ENCODE measurements around a stretch of chr4.

DNA sequence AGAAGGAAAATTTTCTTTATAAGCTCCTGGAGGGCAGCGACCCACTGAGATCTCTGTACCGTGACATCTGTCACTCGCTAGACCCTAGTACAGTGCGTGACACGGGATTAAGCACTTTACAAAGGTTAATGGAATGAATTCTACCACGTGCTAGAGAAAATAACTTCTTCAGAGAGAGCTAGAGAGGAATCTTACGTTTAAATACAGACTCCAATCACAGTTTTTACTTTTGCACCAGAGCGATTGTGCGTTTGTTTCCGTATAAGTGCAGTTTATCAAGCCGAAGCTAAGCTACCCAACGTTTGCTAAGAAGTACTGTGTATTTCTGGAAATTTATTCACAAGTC lies 1.2 kb upstream of the LCORL start:
- RRBS = no CpG with 5 or more reads among the region's 12 CpGs

- RRBS = no CpG with 5 or more reads among the region's 5 CpGs
Measured at GRCh38 chr4:20567058-20567628, 133.1 kb upstream of the PACRGL start.

GRCh38 chr4:23890360-23891463 lies 865 bp upstream of the PPARGC1A start:
- RRBS = no CpG with 5 or more reads among the region's 10 CpGs

GRCh38 chr4:24224490-24225009 lies 334.7 kb upstream of the PPARGC1A start:
- RRBS = no CpG with 5 or more reads among the region's 4 CpGs

GRCh38 chr4:24261234-24261756 lies 323.1 kb downstream of the DHX15 start:
- RRBS = no CpG with 5 or more reads among the region's 4 CpGs

DNA sequence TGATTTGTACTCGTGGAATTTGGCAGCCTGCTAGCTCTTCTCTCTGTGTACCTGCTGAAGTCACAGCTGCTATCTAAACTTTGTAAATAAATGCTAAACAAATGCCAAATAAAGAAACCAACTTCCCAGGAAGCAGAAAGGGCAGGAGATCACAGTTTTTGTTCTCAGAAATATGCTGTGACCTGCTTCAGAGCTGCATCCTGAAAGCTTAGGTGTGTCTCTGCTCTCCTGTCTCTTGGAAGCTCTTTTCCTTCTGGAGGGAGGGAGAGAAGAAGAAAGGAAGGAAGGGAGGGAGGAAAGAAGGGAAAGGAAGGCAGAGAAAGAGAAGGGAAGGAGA lies 304.2 kb downstream of the DHX15 start:
- RRBS = no CpG with 5 or more reads among the region's 1 CpG

- RRBS = 1% methylated on average over 27 of the region's 88 CpGs
Measured at GRCh38 chr4:24470932-24471955, 113.1 kb downstream of the DHX15 start.

DNA sequence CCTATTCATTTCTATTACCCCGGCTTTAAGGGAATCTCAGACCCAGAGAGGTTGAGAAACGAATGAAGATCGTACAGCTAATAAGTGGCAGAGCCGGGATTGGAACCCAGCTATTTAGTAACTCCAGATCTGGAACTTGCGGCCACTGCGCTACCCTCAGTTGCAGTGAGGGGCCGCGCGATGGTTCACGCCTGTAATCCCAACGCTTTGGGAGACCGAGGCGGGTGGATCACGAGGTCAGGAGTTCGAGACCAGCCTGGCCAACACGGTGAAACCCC lies 414 bp upstream of the DHX15 start:
- RRBS = 36% methylated on average over 3 of the region's 16 CpGs

GRCh38 chr4:24913231-24913573 lies 360 bp upstream of the CCDC149 start:
- RRBS = no CpG with 5 or more reads among the region's 15 CpGs

GRCh38 chr4:25234426-25235096 lies 728 bp downstream of the PI4K2B start:
- RRBS = 1% methylated on average over 19 of the region's 38 CpGs

- RRBS = no CpG with 5 or more reads among the region's 8 CpGs
Measured at GRCh38 chr4:25377751-25378335, 780 bp downstream of the ANAPC4 start.

- RRBS = no CpG with 5 or more reads among the region's 3 CpGs
Measured at GRCh38 chr4:25874558-25875043, 11.8 kb upstream of the SEL1L3 start.

GRCh38 chr4:25919697-25920204 lies 5.7 kb downstream of the SMIM20 start:
- RRBS = no CpG with 5 or more reads among the region's 6 CpGs

DNA sequence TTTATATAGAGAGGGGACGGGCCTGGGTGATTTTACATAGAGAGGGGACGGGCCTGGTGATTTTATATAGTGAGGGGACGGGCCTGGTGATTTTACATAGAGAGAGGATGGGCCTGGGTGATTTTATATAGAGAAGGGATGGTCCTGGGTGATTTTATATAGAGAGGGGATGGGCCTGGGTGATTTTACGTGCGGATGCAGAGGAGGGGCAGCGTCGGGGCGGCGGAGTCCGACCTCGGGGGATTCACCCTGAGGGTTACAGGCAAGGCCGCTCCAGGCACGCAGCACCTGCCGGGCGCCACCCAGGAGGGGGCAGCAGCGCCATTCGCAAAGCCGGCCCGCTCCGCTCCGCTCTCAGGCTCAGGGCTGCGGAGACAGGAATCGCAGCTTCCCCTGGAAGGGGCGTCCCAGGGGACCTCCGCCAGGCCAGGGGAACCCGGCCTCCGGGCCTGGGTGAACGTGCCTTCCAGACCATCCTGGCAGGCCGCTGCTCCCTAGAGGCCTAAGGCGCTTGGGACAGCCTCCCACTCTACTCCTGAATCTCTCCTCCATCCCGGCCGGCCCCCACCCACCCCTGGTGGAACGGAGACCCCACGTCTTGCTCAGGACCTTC lies 114.7 kb downstream of the SMIM20 start:
- RRBS = 80% methylated on average over 5 of the region's 34 CpGs

GRCh38 chr4:26217631-26218499 lies 102.9 kb upstream of the RBPJ start:
- RRBS = no CpG with 5 or more reads among the region's 21 CpGs

DNA sequence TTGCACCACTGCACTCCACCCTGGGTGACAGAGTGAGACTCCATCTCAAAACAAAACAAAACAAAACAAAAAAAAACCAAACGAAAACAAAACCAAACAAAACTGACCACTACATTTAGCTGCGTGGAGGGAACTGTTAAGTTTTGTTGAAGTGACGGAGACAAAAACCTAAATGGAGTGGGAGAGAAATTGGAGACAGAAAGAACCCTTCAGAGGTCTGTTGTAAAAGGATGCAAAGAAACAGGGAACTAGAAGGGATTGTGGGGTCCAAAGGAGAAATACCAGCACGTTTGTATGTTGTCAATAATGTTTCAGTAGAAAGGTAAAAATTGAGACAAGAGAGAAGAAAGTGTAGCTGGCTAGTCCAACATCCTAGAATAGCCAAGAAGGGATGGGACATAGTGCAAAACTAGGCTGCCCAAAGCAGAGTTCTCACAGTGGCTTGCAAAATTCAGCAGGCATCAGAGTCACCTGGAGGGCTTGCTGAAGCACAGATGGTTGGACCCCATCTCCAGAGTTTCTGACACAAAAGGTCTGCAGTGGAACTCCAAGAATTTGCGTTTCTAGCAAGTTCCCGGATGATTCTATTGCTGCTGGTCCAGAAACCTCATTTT lies 20.9 kb downstream of the RBPJ start:
- RRBS = no CpG with 5 or more reads among the region's 6 CpGs

DNA sequence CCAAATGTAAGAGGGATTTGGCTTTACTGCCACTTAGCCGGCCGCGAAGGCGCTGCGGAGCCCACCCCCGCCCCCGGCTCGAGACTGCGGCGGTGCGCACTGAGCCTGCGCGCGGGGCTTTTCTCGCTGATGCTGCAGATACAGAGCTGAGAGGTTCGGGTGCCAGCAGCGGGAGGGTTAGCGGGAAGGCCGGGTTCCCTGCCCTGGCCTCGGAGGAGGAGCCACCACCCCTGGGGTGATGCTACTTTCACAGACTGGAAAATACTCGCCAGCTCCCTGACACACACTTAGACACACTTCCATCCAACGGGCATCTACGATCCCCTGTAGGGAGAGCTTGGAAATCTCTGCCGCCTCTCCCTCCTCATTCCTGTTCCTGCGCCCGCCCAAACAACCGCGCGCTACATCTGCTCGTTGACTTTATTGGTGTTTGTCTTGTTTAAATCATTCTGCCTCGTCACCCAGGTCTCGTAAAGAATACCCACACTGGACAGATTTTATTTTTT lies 2.1 kb upstream of the PCDH7 start:
- RRBS = 2% methylated on average over 7 of the region's 32 CpGs

DNA sequence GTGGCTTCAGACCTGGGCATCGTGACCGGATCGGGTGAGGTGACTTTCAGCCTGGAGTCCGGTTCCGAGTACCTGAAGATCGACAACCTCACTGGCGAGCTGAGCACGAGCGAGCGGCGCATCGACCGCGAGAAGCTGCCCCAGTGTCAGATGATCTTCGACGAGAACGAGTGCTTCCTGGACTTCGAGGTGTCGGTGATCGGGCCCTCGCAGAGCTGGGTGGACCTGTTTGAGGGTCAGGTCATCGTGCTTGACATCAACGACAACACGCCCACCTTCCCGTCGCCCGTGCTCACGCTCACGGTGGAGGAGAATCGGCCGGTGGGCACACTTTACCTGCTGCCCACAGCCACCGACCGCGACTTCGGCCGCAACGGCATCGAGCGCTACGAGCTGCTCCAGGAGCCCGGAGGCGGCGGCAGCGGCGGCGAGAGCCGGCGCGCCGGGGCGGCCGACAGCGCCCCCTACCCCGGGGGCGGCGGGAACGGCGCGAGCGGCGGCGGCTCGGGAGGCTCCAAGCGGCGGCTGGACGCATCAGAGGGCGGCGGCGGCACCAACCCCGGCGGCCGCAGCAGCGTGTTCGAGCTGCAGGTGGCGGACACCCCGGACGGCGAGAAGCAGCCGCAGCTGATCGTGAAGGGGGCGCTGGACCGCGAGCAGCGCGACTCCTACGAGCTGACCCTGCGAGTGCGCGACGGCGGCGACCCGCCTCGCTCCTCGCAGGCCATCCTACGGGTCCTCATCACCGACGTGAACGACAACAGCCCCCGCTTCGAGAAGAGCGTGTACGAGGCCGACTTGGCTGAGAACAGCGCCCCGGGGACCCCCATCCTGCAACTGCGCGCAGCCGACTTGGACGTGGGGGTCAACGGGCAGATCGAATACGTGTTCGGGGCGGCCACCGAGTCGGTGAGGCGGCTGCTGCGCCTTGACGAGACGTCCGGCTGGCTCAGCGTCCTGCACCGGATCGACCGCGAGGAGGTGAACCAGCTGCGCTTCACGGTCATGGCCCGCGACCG lies 1.7 kb downstream of the PCDH7 start:
- RRBS = 66% methylated on average over 29 of the region's 132 CpGs

DNA sequence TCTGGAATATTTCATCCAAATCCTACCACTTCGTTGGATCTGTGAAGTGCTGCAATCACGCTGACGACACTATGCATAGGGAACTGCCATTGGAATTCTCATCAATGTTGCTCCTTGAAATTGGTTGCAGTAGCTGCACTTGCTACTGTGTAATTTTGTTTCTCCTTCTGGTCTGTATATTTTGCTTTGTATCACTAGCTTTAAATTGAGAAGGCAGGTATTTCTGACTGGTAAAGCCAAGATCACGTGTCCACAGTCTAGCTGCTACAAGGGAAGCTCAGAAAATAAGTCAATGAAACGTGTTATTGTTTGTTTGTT lies 2638.4 kb downstream of the PCDH7 start:
- RRBS = no CpG with 5 or more reads among the region's 5 CpGs